Esophagus muscularis mucosa (tissue), 4 donors: ENCODE measurements around a stretch of chr15.

- PRO-cap, result no peak
- RAMPAGE, long total RNA, 4 experiments, result no peak in any of the 4 experiments
Measured at GRCh38 chr15:101333651-101333981, 38.6 kb upstream of the SNRPA1 start.

DNA sequence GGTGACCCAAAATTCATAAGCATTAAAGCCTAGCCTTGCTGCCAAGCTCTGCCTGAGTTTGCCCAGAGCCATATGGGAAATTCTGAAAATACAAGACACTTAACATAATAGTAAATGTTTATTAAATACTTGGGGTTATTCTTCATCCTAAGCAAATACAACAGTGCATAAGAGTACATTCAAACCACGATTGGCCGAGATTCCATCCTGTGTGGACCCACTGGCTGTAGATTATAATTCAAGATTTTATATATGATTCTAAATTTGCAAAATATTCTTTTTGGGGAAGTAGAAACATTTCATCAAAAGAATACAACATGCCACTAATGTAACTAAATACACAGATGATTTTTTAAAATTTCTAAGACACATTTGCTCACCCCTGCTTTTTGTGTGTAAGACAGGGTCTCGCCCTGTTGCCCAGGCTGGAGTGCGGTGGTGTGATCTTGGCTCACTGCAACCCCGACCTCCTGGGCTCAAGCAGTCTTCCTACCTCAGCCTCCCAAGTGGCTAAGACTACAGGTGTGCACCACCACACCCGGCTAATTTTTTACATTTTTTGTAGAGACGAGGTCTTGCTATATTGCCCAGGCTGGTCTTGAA lies 89.7 kb upstream of the SNRPA1 start:
- PRO-cap, result no peak
- RAMPAGE, long total RNA, 4 experiments, result no peak in any of the 4 experiments

DNA sequence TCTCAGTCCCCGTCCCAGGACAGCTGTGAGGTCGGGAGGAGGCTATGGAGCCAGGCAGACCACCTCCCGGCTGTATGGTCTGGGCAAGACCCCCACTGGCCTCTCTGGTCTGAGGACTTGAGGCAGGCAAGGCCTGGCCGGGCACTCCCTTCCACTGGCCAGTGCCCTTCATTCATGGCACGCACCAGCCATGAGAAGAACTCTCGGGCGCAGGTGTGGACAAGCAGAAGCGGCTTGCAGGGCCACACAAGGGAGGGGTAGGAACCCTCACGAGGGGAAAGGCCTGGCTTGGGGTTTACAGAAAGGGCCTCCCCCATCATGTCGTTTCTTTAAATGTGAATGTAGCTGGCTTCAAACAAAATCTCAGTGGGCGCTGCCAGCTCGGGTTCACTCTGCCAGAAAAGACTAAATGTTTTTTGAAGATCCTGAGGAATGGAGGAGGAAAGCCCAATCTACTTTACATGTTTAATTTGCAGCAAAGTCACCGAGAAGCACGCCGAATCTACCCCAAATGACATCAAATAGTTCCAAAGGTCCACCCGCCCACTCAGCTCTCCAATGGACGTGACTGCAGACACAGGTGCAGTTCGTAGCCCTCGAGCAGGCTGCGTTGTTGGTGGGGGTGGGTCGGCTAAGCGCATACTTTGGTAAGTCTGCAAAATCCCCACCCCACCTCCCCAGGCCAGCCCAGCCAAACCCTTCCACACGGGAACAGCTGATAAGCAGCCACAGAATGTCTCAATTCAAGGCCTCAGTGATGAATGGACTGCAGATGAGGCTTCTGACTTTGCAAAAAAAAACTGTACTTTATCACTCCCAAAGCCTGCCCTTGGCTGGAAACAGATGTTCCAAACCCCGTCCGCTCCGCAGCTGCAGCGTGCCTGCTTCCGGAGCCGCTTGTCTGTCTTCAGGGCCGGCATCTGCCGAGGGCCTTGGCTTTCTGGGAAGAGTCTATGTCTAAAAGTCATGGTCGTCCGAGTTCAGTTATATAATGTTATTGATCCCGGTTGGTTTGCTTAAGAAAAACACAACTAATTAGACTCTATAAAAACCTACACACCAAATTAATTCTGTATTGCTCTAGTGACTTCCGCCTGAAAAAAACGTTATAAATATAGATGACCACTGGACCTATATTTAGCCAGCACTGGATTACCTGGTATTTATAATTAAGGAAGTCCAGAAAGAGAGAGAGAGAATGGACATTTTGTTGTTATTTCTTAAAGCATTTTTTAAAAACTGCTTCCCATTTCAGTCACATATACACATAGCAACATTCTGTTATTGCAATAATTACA lies 38.3 kb downstream of the PCSK6 start:
- PRO-cap, result no peak
- RAMPAGE, long total RNA, 4 experiments, result no peak in any of the 4 experiments

- PRO-cap, result no peak
- RAMPAGE, long total RNA, 4 experiments, result no peak in any of the 4 experiments
Measured at GRCh38 chr15:101530005-101530688, 40.6 kb upstream of the PCSK6 start.

DNA sequence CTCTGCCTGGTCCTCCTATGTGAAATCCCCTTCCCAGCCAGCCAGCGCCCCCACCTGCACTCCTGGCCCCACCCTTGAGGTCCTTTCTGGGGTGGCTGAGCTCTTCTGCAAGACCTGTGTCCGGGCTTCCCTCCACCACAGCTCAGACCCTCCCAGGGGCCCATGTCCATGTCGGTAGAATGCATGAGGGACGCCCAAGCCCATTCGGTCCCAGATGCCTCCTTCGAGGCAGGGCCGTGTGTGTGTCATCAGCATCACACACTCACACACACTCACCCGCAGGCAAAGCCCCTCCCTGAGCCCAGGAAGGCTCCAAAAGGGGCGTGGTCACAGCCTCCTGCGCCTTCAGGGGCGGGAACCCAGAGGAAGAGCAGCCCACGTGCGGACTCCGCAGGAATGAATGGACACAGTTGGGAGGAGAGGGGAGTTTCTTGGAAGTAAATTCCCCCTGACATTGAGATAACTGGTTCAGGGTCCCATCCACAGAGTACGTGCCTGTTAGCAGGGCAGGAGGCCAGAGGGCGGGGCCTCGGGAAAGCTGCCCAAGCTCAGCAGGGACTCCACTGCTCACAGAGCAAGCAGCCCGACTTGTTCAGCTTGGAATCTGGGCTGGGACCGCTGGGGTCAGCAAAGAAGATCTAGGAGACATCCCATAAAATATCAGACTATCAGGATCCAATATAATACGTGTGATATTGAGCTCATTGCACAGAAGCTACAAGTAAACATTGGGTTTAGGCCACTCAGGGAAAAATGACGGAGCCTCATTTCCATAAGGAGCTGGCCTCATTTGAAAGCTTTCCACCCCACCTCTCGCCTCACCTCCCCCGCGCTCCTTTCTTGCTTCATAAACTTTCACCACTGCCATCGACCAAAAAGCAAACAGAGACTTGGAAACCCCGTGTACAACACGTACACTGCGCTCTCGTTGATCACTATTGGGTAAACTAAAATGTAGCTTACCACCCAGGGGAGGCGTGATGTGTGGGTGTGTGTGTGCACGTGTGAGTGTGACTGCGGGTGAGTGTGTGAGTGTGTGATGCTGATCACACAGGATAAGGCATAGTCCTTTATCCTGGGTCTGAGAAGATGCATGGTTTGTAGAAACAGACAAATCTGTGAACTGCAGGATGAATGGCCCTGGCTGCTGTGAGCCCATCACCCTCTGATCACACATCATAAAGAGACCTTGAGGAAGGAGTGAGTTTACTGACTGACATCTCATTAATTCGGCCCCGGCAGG lies 36.0 kb downstream of the TM2D3 start:
- PRO-cap, result no peak
- RAMPAGE, long total RNA, 4 experiments, result no peak in any of the 4 experiments

GRCh38 chr15:101646700-101646921 lies 5.6 kb downstream of the TM2D3 start:
- PRO-cap, result no peak
- RAMPAGE, long total RNA, 4 experiments, result no peak in any of the 4 experiments

- PRO-cap, result no peak
- RAMPAGE, long total RNA, 4 experiments, result start-site peak on the plus strand in 4 of 4 experiments, at chr15:101961602-101961627 at its widest, 233 to 919 reads per replicate
Measured at GRCh38 chr15:101961408-101961732, 149.4 kb downstream of the OR4F15 start.